Spinal cord (tissue), 3 donors: ENCODE measurements around a stretch of chr11.

- PRO-cap = no peak
- RAMPAGE, long total RNA = no peak
Measured at GRCh38 chr11:75351001-75351383, 469 bp downstream of the ARRB1 start.

DNA sequence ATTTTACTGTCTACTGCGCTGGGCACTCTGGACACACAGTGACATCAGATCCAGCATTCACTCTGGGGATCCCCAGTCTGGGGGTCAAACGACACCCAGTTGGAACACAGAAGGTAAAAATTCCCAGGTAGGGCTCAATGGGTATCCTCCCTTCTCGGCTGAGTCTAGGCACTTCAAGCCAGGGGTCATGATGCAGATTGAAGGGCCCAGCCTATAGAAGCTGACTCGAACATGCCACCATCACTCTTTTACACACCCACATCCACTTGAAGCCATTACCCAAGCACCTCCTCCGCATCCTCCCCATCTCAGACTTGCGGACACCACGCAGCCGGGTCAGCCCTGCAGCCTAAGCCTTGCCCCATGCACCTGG lies 354 bp downstream of the KLHL35 start:
- PRO-cap = no peak
- RAMPAGE, long total RNA = no peak

DNA sequence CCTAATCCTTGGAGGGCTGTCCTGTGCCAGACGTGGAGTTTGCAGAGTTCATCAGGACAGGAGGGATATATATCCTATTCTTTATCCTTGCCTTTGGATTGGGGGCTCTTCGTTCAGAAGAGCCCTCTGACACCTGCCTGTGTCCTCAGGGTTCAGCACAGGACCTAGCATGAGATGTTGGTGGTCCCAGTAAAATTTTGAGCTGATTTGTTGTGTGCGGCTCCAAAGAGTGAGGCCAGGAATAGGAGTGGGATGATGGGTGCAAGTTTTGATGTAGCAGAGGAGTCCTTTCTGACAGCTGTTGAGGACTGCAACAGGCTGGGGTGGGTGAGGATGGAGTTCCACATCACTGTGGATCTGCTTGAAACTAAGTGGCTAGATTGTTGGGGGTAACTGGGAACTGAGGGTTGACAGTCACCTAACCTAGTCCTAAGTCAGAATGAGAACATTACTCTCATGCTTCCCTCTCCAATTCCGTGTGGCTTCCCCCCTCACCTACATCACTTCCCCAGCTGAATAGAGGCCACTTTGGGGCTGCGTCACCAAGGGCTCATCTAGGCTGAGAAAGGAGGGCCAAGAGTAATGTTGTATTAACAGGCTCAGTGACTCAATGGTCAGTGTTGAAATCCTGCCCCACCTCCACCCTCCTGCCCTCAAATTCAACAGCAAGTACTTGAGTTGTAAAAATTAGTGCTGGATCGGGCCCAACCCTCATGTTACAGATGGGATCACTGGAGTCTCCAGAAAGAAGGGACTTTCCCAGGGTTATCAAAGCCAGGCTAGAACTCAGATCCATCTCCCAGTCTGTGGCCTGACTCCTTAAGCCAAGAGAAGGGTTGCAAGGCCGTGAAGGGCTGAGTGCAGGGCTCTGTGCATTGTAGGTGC lies 2.9 kb downstream of the DGAT2 start:
- PRO-cap = no peak
- RAMPAGE, long total RNA = no peak

- PRO-cap = no peak
- RAMPAGE, long total RNA = no peak
Measured at GRCh38 chr11:75889975-75890243, 74.9 kb downstream of the UVRAG start.

GRCh38 chr11:75925707-75926278 lies 110.8 kb downstream of the UVRAG start:
- PRO-cap = no peak
- RAMPAGE, long total RNA = no peak

GRCh38 chr11:76147339-76147808 lies 58.9 kb downstream of the WNT11 start:
- PRO-cap = no peak
- RAMPAGE, long total RNA = no peak

- PRO-cap = no peak
- RAMPAGE, long total RNA = no peak
Measured at GRCh38 chr11:76148954-76149231, 57.4 kb downstream of the WNT11 start.

- PRO-cap = no peak
- RAMPAGE, long total RNA = no peak
Measured at GRCh38 chr11:76152175-76152604, 54.1 kb downstream of the WNT11 start.

- PRO-cap = no peak
- RAMPAGE, long total RNA = no peak
Measured at GRCh38 chr11:76234692-76235669, 28.7 kb upstream of the WNT11 start.

GRCh38 chr11:76247932-76248376 lies 41.7 kb upstream of the WNT11 start:
- PRO-cap = no peak
- RAMPAGE, long total RNA = no peak

GRCh38 chr11:76270369-76270619 lies 64.0 kb upstream of the WNT11 start:
- PRO-cap = no peak
- RAMPAGE, long total RNA = no peak

GRCh38 chr11:76588367-76589133 lies 82.0 kb downstream of the LRRC32 start:
- PRO-cap = no peak
- RAMPAGE, long total RNA = no peak

- PRO-cap = no peak
- RAMPAGE, long total RNA = no peak
Measured at GRCh38 chr11:76629445-76629969, 41.0 kb downstream of the LRRC32 start.

GRCh38 chr11:76629970-76630816 lies 40.4 kb downstream of the LRRC32 start:
- PRO-cap = no peak
- RAMPAGE, long total RNA = no peak

GRCh38 chr11:76744699-76745217 lies 38.4 kb upstream of the TSKU start:
- PRO-cap = no peak
- RAMPAGE, long total RNA = no peak

- PRO-cap = no peak
- RAMPAGE, long total RNA = no peak
Measured at GRCh38 chr11:76791479-76792370, 8.6 kb downstream of the TSKU start.

GRCh38 chr11:76938407-76939053 lies 77.8 kb downstream of the ACER3 start:
- PRO-cap = no peak
- RAMPAGE, long total RNA = no peak

DNA sequence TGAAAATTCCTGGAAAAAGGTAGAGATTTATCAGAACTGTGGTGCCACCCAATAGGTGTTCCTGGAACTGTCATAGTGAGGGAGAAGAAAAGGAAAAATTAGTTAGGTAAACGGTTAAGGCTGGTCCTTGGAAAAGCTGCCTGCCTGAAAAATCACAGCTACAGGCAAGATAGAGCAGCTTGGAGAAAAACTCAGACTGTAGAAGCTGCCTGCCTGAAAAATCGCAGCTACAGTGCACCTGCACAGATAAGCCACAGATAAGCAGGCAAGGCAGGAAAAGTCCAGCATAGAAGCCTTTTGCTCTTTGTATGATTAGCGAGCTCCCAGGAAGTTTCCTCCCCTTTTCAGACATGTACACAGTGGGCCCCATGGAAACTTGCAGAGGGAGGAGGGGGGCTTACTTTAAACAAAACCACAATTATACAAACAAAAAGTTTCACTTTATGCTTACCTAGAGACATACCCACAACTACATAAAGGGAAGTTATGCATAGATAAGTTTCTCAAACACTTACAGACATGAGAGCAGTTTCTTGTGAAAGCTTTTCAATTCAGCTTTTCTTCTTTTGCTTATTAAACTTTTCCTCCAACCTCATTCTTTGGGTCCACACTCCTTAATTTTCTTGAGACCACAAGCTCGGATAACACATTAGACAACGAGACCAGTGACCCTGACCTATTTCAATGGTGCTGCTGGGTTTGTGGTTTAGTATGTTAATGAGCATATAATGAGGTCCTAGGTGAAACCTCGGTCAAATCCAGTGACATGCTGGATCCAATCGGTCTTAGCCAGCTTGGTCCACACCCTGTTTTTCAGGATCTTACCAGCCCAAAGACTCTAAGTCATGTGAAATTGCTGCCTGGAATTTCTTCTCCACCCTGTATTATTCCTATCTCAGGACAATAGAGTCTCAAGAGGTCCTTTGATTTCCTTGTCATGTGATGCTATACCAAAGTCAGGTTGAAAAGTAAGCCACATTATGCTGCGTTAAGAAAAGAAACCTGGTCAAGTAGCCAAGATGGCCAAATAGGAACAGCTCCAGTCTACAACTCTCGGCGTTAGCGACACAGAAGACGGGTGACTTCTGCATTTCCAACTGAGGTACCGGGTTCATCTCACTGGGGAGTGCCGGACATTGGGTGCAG lies 71.0 kb upstream of the B3GNT6 start:
- PRO-cap = no peak
- RAMPAGE, long total RNA = no peak

GRCh38 chr11:77191350-77192387 lies 63.6 kb downstream of the MYO7A start:
- PRO-cap = no peak
- RAMPAGE, long total RNA = no peak

- PRO-cap = no peak
- RAMPAGE, long total RNA = no peak
Measured at GRCh38 chr11:77411645-77412319, 62.1 kb downstream of the PAK1 start.